Cerebral cortex (tissue), 2 donors: Measurements from ENCODE around the gene CELF6.

DNA sequence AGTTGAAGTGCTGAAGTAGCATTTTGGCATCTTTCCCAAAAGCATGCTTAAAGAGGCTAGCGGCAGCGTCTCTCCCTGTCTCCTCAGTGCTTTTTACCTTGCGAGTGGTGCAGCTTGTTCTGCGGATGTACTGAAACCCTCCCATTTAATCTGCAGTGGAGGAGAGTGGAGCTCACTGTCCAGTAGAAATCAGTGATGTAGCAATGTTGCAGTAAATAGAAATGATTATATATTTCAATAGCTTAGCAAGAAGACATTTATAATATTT is 43.8 kb downstream of the LRRC49 start:
- PRO-cap, 2 experiments: peak in 1 of 2 experiments; most common minus-strand start position 88 of the sequence (in 1)

DNA sequence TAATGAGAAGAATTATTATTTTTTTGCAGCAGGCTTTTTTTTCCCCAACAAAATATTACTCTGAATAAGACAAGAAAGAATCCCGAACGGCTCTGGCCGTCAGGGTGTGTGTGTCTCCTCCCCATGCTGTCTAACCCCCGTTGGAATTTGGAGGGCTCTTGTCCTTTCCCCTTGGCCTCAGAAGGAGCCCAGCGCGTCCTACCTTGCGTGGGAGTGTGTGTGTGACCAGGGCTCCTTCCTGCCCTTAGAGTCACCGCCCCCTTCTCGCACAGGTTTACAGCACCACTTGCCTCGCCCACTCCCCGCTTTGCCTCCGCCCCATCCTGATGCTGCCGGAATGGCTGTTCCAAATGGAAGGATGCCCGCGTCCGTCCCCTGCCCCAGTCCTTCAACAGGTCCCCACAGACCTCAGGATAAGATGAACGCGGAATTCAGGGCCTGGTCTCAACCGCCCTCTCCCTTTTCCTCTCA is 514 bp upstream of the THSD4 start:
- PRO-cap, 2 experiments: no peak in any of the 2 experiments

GRCh38 chr15:71400466-71400674 is 285.1 kb downstream of the THSD4 start:
- PRO-cap, 2 experiments: no peak in any of the 2 experiments

- PRO-cap, 2 experiments: no peak in any of the 2 experiments
These were observed 230.5 kb upstream of the NR2E3 start for GRCh38 chr15:71579941-71580222.

DNA sequence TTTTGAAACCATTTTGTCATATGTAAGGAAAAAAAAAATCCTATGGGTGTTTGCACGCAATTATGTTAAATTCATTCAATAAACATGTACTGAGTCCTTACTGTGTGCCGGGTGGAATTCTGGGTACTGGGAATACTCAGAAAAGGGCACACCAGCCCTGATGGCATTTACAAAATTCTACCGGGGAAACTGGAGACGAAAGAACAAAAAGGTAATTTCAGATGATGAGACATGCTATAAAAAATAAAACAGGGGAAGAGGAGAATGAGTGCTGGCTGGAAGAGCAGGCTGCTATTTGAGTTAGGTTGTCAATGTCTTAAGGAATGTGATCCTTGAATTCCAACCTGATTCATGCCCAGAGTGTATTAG is 127.1 kb upstream of the NR2E3 start:
- PRO-cap, 2 experiments: no peak in any of the 2 experiments

DNA sequence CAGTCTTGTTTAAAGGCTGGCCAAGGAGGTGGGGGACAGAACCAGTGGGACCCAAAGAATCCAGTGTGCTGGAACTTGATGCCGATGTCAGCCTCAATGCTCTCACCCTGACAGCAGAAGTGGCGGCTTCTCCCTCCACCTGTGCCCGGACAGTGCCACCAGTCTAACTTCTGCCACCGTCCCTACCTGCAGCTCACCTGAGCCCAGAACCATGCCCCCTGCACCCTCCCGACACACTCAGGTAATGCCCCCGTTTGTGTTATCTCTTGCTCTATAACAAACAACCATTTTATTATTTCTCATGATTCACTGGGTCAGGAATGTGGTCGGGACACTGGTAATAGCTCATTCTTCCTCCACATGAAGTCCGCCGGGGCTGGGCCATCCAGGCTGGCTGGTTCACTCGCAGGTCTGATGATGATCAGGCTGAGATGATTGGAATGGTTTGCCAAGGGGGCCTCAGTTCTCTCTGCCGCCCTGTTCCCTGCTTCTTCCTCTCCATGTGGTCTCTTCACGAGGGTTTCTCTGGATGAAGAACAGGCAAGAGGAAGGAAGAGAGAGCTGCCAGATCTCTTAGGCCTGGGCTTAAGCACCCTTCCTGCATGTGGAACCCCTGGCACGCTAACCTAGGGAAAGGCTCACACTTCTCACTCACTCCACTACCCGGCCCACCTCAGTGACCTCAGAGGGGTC is 20.3 kb upstream of the NR2E3 start:
- PRO-cap, 2 experiments: no peak in any of the 2 experiments

DNA sequence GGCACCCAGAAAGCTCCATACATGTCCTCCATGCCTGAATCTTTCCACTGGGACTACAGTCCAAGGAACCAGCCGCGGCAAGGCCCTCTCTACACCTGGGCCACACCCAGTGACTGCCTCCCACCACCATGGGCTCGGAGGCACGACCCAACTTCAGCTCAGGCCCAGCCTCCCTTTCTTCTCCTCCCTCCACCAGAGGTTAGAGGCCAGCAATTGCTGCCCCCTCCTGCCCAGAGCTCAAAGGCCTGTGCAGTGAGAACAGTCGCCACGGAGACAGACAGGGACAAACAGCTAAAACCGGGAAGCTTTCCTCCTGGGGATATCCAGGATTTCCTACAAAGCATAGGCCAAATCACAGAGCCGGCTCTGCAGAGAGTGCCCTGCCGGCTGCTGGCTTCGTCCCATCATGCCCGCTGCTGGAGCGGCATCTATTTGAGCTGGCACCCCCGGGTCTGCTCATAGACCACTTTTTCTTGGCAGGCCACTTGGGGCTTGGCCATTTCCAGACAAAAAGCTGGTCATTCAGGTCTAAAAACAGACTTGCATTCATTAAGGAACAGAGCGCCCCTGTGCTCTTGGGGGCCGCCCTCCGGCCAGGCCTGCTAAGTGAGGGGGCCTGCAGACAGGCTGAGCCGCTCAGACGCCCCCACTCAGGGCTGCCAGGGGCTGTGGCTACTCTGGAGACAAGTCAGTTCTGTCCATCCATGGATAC is 17.6 kb downstream of the GRAMD2A start:
- PRO-cap, 2 experiments: peak in 1 of 2 experiments; most common plus-strand start position 545 of the sequence (in 1); most common minus-strand start position 408 of the sequence (in 1)

DNA sequence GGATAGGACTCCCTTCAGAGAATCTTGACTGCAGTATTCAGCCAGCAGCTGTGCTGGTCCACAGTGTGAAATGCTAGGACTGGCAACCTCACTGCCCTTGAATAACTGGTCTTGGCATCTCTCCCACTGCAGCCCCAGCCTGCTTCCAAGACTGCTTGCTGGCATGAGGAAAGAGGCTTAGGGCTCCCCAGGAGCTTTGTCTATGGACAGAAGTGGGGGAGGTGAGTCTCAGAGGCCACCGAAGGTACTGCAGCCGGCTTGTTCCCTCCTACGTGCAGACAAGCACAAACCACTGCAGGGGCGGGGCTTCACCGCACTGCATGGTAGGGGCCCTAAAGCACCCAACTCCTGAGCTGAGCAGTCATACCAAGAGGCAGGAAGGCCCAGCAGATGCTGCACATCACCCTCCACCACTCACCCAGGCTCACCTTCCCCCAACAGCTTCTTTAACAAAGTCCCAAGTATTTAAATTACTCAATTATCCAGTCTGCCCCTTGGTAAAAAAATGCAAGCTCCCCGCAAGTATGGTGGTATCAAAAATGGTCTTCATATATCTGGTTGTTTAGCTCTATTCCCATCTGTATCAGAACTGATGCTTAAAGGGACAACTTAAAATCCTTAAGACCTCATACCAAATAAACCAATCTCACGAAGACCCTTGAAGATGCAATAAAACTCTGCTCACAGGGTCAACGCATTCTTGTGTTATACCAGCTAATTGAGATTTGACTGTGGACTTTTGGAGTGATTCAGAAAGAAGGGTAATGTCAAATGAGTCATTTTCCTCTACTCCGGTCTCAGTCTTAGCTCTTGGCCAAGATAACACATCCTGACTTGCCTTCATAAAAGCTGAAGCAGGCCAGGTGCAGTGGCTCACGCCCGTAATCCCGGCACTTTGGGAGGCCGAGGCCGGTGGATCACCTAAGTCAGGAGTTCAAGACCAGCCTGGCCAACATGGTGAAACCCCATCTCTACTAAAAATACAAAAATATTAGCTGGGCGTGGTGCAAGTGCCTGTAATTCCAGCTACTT is 4.1 kb downstream of the PKM start:
- PRO-cap, 2 experiments: peak in 1 of 2 experiments; most common plus-strand start position 364 of the sequence (in 1)

DNA sequence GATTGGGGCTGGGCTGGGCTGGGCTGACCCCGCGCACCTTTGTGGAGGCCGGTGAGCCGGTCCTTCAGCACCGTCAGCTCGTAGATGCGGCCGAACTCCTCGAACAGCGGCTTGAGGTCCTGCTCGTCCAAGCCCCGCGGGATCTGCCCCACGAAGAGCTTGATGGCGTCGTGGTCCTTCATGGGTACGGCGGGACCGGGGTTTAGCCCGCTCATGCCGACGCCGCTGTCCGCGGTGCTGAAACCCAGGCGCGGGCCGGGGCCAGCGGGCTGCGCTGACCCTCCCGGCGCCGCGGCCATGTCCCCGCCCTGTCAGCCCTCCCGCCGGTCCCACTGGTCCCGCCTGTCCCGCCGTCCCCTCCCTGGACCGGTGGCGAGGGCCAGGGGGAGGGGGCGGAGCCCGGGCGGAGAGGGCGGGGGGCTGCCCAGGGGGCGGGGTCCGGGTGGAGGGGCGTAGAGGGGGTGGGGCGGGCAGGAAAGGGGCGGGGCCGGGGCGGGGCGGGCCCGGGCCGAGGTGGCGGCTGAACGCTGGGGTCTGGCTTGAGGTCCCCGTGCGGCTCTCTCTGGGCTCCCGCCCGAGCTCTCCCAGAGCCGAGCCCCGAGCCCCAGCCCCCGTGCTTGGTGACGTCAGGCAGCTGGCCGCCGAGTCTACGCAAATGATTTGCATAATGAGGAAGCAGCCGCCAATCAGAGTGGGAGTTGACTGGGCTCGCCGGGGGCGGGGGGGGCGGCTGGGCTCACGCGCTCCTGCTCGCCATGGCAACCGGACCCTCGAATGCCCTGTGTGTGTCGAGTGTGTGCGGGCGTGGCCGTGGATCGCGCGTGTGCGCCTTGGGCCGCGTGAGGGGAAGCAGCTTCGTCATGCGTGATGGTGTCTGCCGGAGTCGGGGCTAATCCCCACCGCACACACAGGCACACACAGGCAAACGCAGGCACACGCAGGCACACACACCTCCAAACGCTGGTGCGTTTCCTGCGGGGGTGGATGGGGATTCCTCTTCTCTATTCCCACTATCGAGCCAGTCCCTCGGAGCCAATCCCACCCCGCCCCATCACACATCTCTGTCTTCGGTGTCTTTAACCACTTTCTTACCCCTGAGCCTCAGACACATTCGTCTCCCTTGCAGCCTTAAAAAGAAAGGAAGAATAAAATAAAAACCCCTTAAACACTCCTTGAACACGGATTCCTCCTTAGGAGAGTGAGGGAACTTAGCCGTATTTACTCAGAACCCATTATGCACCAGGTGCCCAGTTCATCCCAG is at the start of gene CELF6:
Gene CELF6, minus strand, starts transcription at position 582 of the 1,261 bp plus-strand sequence.
- PRO-cap, 2 experiments: peak in 1 of 2 experiments; most common plus-strand start position 833 of the sequence (in 1); most common minus-strand start position 582 of the sequence (in 1)

- PRO-cap, 2 experiments: no peak in any of the 2 experiments
These were observed 5.7 kb downstream of the HEXA start for GRCh38 chr15:72370182-72370487.

GRCh38 chr15:72476140-72476690 is 2.1 kb downstream of the ARIH1 start:
- PRO-cap, 2 experiments: no peak in any of the 2 experiments

GRCh38 chr15:72489691-72490546 is 15.8 kb downstream of the ARIH1 start:
- PRO-cap, 2 experiments: no peak in any of the 2 experiments

GRCh38 chr15:72526526-72526962 is 52.4 kb downstream of the ARIH1 start:
- PRO-cap, 2 experiments: no peak in any of the 2 experiments

- PRO-cap, 2 experiments: no peak in any of the 2 experiments
These were observed 32.1 kb downstream of the ADPGK start for GRCh38 chr15:72751313-72752093.

- PRO-cap, 2 experiments: no peak in any of the 2 experiments
These were observed 2.1 kb downstream of the ADPGK start for GRCh38 chr15:72781087-72782190.

DNA sequence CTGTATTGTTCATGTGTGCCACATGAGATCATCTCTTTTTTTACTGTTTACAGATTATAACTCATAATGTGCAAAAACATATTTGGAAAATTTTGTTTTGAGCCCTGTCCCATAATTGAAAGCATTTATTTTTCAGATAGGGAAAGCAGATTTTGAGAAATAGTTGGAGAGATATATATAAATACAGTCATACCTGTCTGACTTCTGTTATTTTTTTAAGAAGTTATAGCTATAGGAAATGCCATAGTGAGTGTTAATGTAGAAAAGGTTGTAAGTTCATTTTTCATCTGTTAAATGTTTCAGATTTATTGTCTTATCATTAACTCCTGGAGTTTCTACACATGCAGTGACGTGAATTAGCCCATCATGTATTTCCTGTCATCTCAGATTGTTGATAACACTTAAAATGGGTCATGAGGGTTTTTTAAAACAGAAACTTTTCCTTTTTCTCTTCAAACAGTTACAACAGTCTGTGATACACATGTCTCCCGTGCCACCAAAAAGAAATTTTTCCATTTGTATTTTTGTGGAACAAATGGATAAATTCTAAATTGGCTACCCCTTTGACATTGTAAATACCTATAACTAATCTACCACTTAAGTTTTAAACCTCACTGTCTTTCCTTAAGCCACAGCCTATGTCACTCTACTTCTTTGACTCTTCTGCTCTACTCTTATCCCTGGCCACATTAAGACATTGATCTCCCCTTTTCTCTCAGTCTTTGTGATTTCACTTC is 89.0 kb downstream of the NEO1 start:
- PRO-cap, 2 experiments: no peak in any of the 2 experiments

DNA sequence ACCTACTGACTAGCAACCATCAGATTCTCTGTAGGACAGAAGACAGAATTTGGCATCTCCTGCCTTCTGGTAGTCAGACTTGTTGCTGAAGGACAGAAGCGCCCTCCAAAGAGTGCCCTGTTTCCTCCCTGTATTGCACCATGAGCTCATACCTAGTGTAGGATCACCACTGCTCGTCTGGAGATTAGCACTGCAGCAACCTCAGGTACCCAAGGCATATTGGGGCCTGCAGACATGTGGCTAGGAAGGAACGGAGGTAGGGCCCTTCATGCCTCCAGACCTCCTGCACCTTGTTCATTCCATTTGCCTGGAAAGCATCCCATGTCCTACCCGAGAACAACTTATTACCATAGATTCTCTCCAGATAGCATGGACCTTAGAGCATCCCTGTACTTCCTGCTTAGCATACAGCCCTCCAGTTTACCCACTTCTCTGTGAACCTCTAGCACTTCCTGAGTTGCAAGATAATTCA is 78.0 kb downstream of the NPTN start:
- PRO-cap, 2 experiments: no peak in any of the 2 experiments

GRCh38 chr15:73800508-73801416 is 47.6 kb upstream of the INSYN1 start:
- PRO-cap, 2 experiments: peak in 1 of 2 experiments; most common minus-strand start chr15:73801201 (in 1)

- PRO-cap, 2 experiments: peak in 1 of 2 experiments; most common plus-strand start chr15:73804641 (in 1); most common minus-strand start chr15:73804630 (in 1)
These were observed 51.4 kb upstream of the INSYN1 start for GRCh38 chr15:73804504-73804999.

- PRO-cap, 2 experiments: no peak in any of the 2 experiments
These were observed 5.8 kb upstream of the LOXL1 start for GRCh38 chr15:73920437-73920952.